Thoracic aorta (tissue), 1 donor: ENCODE results near the genes C6orf163, CFAP206, RNGTT and RRAGD.

- RAMPAGE, long total RNA: no peak
Observed at GRCh38 chr6:87268609-87269209, 53.7 kb upstream of the SMIM8 start.

DNA sequence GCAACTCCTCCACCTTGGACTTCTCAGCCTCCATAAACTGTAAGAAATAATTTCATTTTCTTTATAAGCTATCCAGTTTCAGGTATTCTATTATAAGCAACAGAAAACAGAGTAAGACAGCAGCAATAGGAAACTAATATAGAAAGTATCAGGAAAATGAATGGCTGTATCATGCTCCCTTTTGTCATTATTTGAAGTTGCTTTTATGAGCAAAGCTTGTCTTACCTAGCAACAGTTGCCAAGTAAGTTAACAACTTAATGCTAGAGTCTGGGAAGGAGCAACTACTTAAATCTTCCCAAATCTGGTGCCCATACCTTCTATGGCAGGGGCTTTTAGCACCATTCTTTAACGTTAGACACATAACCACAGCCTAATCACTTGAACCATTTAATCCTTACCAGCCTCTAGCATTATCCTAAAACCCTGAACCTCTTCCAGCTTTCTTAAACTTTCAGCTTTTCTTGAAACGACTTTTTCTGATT lies at the start of gene C6orf163:
C6orf163 (plus strand) TSS at position 245 of the 483 bp plus-strand sequence.
- RAMPAGE, long total RNA: no peak

- RAMPAGE, long total RNA: no peak
Observed at GRCh38 chr6:87407535-87408529, at the start of gene CFAP206. Gene CFAP206 (plus strand): TSS chr6:87407972.

DNA sequence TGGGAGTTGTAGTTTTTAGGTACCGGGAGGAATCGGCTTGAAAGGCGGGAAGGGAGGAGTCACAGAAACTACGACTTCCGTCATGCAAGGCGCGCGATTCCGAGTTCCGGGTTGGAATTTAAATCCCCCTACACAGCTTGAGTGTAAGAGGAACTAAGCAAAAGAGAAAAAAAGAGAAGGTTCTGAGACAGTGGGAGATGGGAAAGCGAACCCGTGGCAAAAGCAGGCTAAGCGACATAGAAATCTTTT lies 233 bp upstream of the AKIRIN2 start:
- RAMPAGE, long total RNA: no peak

DNA sequence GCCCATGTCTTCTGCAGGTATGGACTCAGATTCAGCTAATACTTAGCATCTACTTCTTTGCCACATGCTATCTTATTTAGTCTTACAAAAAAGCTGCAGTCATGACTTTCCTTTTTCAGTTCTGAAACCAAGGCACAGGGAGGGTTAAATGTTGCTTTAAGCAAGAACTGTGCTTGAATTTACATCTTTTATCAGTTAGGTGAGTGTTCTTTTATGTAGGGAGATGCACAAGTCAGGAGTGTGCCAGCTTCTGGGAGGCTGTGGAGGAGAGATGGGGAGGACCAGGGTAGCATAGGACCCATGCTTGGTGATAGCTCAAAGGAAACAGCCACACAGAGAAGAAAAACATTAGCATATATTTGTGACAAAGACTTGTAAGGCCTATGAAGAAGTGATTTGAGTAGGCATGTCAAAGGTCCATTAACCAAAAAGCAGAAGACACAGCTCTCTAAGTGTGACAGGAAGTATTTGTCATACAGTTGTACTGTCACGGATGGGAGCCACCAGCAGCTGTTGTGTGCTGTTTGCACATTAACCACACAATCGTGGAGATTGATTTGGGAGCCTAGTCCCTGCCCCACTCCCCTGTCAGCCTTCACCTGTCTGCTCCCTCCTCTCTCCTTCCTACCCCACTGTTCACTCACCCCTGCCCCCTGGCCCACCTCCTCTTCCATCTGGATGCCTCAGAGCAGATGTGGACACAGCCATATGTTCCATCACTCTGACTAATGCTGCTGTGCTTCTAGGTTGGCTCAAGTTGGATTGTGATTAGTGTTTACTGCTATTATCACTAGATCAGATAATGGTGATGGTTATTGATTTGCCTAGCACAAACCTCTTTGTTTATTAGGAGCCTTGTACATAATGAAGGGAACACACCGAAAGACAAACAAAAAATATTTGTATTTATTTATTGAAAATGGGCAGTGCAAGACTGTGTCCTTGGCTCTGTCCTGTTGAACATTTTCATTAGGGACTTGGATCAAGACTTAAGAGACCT lies 124.8 kb upstream of the SPACA1 start:
- RAMPAGE, long total RNA: no peak

DNA sequence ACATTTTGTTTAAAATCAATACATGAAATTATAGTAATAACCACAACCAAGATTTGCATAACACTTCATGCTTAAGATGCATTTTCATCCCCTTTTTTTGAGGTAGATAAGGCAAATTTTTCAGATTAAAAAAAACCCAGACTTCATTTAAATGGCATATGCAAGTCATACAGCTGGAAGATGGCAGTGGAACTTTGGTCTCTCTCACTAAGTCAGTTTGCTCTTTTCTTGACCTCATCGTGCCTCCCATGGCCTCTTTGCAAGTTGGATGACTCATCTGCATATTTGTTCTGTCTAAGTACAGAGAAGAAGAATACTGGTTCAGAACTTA lies 12.0 kb upstream of the CNR1 start:
- RAMPAGE, long total RNA: no peak

DNA sequence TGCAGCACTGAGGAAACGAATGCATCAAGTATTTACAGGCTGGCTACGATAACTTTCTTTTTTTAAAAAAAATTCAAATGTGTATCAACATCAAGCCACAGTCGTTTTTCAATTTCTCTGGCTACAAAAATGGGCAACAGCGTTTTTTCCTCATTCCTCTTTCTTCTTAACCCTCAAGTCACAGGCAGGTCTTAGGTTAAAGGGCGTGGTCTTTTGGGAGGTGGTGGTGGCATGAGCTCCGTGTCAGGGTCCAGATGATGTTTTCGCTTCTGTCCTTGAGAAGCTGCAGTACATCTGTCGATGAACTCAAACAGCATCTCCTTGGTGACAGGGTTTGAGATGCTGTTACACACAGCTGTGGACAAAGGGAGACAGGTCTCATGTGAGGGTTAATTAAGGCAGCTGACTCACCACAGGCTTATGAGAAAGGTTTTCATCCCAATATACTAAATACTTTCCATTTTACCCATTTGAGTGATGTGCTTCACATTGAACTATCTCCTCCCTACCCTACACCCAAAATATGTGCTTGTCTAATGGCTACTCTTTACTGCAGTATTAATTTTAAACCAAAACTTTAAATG lies 350.8 kb downstream of the RNGTT start:
- RAMPAGE, long total RNA: no peak

- RAMPAGE, long total RNA: no peak
Observed at GRCh38 chr6:88614214-88614949, 349.0 kb downstream of the RNGTT start.

- RAMPAGE, long total RNA: start-site peak on the minus strand at chr6:88963583-88963606, 198 reads
Observed at GRCh38 chr6:88962897-88964093, at the start of gene RNGTT. Gene RNGTT (minus strand): TSS chr6:88963618.

DNA sequence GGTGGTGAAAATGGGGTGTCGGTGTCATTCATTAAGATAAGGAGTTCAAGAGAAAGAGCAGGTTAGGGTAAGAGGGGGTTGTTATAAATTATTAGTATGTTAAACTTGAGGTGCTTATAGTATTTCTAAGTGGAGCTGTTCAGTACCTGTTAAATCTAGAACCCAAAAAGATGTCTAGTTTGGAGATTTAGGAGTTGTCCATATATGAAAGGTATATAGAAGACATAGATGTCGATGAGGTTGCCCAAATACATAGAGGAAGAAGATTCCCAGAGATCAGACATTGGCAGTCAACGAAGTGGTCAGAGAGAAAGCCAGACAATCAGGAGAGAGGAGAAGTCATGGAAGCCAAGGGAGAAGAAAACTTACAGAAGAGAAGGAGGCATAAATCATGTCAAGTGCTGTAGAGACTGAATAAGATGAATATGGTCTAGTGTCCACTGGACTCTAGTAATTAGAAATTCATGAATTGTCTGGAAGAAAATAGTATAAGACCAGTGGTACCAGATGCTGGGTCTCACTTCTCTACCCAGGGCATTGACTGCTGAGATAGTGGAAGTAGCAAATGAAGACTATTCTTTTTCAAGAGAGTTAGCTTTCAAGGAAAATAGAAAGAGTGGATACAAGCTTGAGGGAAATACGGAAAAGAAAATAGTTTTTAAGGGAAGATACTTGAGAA lies 13.3 kb downstream of the PM20D2 start:
- RAMPAGE, long total RNA: no peak

GRCh38 chr6:89356586-89357022 lies 4.1 kb upstream of the UBE2J1 start:
- RAMPAGE, long total RNA: no peak

DNA sequence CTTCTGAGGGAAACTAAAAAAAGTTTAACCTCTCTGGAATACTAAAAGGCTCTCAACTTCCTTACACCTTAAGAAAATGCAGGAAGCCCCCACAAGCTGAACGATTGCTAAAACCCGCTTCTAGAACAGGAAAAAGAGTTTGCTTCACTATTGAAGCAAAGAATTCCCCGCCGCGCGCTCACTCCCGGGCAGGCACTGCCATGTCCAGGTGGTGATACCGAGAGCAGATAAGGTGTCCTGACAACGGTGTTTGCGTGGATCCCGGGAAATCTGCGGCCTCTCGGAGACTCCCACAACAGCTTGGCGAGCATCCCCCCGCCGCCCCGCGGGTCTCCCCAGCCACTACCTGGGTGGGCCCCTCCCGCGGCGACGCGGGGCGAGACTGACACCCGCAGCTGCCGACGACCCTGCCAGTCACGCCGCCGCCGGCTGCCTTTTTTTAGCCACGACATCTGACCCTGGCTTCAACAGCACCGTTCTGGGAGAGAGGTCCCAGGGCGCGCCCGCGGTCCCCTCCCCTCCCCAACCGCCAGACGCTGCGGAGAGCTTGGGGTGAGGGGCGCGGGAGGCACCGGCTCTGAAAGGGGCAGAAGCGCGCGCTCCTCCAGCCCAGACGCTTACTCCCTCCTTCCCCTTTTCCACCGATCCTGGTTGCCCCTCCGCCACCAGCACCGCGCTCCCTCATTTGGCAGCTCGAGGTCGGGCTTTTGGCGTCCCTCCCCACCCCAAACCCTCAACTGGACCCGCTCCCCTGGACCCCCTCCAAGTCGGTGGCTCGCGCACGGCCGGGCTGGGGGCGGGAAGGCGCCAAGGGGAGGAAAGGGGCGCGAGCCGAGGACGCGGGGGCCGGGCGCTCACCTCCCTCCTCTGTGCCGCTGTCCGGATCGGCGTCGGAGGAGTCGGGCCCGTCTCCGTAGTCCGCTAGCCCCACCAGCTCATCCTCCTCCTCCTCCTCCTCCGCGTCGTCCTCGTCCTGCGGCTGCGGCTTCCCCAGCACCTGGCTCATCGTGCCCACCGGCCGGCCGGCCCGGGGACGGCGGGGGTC lies 763 bp downstream of the RRAGD start:
- RAMPAGE, long total RNA: no peak

DNA sequence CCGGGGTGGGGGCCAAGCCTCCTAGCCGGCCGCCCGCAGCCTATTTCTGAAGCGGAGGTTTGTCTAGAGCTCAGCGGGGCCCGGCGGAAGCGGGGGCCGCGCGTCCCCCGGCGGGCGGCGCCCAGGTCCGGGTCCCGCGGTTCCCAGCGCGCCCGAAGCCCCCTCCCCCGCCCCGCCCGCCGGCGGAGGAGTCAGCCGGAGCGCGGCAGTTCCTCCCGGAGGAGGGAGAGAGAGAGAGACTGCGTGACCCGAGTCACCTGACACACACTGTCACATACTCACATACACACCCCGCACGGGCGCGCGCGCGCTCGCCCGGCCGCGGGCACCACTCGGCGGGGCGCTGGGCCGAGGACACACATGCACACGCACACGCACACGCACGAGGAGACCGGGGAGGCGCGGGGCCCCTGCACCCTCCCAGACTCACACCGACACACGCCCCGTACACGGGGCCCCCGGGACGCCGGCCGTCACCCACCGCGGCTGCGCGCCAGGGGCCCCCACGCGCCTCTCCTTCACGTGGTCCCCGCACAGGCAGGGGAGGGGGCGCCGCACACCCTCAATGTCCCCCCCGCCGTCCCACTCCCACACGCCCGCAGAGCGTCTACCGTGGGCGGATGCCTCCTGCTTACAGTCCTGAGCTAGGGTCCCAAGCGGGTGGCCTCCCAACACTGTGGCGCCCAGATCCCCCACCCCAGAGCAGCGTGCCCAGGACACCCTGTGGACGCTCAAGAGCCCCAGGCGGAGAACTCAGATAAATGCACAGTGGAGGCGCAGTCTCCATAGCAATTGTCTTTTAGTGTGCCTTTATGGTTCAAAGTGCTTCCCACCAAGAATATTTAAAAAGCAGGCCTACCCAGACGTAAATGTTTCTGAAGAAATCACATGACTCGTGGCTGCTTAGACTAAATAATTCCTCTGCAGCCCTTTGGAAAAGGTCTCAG lies at the start of gene RRAGD:
RRAGD (minus strand) TSS at position 241 of the 947 bp plus-strand sequence.
- RAMPAGE, long total RNA: no peak

- RAMPAGE, long total RNA: no peak
Observed at GRCh38 chr6:89688485-89689107, 50.0 kb upstream of the LYRM2 start.

DNA sequence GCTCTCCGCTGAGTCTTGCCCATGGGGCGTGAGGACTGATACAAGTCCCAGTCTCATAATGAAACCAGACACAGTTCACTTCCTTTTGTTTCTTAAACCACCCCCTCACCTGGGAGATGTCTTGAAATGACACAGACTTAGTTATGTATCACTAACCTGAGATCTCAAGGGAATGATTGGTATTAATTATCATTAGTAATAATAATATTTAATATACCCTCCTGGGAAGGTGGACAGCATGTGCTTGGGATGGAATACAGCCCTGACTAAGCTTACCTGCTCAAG lies 188.6 kb downstream of the BACH2 start:
- RAMPAGE, long total RNA: no peak

GRCh38 chr6:90175879-90176258 lies 120.8 kb downstream of the BACH2 start:
- RAMPAGE, long total RNA: no peak

GRCh38 chr6:90271654-90272649 lies 24.7 kb downstream of the BACH2 start:
- RAMPAGE, long total RNA: start-site peak on the minus strand at chr6:90272199-90272696, 8 reads

- RAMPAGE, long total RNA: no peak
Observed at GRCh38 chr6:90285544-90286576, 10.8 kb downstream of the BACH2 start.

DNA sequence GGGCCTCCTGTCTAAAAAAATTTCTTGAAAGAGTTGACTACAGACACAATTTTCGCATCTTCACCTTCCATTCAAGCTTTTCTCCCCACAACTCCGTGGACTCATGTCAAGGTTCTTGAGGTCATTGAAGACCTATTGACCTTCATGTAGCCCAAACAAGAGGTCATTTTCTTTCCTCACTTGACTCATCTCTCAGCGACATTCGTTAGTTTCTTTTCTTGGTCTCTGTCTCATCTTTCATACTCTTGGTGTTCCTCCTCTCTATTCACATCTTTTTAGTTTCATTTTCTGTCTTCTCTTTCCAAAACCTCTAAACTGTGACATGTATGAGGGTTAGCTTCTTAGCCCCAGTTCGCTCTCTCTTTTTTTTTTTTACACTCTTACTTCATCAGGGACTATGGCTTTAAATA lies 128.5 kb upstream of the BACH2 start:
- RAMPAGE, long total RNA: no peak

- RAMPAGE, long total RNA: no peak
Observed at GRCh38 chr6:90479192-90479537, 107.7 kb downstream of the MAP3K7 start.